Measurements from ENCODE around the genes C16orf89 and METTL22.

DNA sequence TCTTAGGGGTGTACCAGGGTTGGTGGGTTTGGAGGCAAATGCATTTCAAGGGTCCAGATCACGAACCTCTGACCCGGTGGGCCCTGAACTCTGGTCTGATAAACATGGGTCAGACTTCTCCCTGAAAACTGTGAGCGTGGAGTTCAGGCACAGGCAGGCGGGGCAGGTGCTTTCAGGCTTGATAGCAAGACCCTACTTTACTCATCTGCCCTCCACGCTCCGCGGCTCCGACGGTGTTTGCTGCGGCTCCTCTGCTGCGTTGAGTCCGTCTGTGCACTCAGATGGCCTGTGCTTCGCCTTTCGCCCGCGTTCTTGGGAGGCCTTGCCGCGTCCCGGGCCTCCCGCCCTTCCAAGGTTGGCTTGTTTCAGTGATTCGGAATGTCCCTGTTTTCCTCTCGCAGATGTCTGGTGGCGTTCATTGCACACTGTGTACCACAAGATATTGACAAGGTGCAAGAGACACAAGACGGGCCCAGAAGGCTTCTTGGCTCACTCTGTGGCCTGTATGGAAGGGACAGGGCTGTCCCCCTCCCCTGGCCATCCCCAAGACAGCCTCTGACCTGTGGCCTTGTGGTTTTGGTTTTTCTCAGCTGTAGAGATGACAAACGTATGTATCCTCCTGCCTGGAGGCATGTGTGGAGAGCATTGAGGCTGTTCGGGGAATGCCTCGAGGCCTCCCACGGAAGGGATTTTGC is 15.2 kb downstream of the MGRN1 start:
- PRO-cap: no peak

DNA sequence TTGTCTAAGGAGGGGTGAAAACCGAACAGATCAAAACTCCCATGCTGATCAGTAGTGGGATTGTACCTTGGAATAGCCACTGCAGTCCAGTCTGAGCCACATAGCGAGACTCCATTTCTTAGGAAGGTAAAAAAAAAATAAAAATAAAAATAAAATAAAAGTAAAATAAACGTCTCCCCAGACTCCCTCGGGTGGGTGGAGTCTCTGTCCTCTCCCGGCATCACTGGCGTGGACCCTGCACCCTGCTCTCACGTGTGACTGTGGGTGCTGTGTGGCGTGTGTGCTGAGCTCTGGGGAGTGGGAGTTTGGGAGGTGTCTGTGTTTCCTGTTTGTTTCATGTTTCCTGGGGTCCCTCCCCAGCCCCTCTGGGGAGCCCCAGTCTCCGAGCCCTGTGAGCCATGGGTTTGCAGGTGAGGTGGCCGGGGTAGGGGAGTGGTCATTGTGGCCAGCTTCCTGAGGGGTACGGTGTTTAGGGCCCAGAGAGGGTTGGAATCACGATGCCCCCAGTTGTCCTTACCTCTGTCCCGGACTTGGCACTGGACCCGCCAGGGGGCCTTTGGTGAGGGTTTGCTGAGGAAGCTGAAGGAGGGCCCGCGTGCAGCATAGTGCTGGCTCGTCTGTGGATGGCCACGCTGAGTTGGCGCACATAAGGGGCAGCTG is 34.2 kb upstream of the NUDT16L1 start:
- PRO-cap: no peak

DNA sequence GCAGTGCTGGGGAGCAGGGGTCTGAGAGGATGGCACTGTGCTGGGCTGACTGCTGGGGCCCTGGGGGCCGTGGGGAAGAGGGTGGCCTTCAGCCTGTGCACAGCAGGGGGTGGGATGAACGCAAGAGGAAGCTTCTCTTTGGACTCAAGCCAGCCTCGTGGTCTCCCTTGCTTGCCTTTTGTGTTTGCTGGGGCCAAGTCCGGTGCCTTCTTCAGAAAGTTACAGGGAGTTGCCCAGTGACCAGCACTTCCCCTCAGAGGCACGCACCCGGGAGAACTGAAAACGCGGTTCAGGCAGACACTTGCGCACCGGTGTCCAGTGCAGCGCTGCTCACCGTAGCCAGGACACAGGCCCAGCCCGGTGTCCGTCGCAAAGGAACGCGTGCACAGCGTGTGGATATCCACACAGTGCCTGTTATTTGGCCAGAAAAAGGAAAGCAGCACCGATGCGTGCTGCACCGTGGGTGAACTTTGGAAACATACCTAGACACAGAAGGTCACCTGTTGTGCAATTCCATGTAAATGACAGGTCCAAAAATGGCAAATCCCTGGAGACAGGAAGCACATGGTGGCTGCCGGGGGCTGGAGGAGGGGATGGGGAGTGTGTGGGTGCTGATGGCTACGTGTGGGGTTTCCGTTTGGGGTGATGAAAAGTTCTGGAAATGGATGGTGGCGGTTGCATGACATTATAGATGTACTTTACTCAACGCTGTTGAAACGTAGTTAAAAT is 29.4 kb upstream of the NUDT16L1 start:
- PRO-cap: no peak

- PRO-cap: no peak
Measured at GRCh38 chr16:4713115-4713647, 19.8 kb downstream of the NUDT16L1 start.

DNA sequence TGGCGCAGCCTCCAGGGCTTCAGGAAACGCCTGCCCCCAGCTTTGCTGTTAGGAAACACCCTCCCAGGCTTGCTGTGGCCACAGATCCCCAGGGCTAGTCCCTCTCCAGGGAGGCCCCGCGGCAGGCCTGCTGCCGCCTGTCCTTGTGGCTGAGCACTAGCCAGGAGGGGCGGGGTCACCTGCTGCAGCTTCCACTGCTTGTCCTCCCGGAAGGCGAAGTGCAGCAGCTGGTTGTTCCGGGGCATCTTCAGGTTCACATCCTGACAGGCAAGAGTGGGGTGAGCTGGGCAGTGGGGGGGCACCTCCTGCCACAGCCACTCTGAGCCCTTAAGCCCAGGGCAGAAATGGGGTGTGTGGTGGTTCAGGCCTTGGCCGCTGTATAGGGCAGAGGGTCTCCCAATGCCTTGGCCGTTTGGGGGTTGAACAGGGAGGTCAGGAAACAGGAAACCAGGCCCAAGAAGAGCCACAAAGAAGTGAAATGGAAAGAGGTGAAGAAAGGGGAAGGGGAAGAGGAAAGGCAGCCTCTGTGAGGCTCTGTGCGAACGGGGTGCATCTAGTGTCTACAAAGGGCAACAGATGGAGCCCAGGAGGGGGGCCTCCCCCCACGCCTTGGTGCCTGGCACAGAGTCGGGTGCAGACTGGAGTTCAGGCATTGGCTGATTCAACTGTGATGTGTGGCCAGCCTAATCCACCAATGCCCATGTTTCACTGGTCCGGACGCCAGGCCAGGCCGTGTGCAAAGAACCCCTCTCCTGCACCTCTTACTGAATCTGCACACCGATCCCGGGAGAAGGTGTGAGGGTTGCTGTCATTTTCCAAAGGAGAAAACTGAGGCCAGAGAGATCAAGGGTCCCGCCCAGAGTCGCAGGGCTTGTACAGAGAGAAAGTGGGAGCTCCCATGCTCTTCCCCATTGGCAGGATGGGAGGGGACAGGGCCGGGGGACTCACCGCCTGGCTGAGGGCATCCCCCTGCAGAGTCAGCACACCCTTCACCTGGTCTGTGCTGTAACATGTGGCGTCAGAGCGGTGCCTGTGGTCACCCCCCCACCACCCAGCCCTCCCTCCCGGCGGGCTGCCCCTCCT is 1.8 kb downstream of the ROGDI start:
- PRO-cap: no peak

DNA sequence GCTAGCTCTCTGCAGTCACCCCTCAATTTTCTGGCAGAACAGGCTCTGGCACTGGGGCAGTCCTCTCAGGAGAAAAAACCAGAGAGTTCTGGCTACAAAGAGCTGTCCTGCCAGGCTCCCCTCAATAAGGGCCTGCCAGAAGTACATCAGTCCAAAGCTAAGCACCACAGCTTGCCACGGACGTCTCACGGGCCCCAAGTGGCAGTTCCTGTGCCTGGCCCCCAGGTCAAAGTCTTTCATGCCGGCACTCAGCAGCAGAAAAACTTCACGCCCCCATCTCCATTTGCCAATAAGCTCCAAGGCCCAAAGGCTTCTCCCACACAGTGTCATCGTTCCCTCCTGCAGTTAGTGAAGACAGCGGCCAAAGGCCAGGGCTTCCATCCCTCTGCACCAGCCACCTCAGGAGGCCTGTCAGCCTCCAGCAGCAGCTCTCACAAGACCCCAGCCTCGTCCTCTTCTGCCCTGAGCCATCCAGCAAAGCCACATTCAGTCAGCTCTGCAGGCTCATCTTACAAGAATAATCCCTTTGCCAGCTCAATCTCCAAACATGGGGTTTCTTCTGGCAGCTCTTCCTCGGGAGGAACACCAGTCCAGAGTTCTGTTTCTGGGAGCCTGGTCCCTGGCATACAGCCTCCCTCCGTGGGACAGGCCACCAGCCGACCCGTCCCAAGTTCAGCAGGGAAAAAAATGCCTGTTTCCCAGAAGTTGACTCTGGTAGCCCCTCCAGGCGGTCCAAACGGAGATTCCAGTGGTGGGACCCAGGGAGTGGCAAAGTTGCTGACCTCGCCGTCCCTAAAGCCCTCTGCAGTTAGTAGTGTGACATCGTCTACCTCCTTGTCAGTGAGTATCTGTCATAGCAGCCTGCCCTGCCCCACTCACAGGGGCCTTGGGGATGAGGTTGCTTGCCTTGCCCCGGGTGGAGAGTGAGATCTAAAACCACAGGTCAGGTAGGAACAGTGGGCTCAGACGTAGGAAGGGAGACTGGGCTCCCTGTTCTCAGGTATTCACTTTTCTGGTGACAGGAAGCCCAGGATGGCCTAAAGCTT is 27.6 kb downstream of the UBN1 start:
- PRO-cap: no peak

- PRO-cap: no peak
Measured at GRCh38 chr16:4935028-4935983, 1.6 kb downstream of the PPL start.

DNA sequence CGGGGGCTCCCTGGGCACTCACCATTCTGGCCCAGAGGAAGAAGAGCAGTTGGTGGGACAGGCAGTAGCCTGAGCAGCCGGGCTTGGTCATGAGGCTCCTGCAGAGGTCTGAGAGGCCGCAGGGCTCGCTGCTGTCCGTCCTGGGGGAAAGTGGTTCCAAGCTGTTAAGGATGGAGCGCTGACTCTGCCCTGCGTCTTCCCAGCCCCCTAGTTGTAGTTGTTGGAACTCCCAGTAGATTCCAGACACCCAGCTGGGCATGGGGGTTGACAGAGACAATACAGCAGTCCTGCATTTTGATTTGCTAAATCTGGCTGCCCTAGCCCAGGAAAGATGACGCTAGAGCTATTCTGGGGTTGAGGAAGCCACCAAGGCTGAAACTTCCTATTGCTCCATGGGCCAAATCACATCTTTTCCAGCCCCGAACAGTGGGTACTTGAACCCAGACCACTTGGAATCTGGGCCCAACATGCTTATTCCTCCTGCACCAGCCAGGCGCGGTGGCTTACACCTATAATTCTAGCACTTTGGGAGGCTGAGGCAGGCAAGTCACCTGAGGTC is 7.2 kb downstream of the C16orf89 start:
- PRO-cap: no peak

- PRO-cap: no peak
Measured at GRCh38 chr16:5065782-5066251, at the start of gene C16orf89. Gene C16orf89, minus strand, starts transcription at chr16:5065956.

GRCh38 chr16:5082515-5083309 is 11.1 kb downstream of the ALG1 start:
- PRO-cap: no peak

DNA sequence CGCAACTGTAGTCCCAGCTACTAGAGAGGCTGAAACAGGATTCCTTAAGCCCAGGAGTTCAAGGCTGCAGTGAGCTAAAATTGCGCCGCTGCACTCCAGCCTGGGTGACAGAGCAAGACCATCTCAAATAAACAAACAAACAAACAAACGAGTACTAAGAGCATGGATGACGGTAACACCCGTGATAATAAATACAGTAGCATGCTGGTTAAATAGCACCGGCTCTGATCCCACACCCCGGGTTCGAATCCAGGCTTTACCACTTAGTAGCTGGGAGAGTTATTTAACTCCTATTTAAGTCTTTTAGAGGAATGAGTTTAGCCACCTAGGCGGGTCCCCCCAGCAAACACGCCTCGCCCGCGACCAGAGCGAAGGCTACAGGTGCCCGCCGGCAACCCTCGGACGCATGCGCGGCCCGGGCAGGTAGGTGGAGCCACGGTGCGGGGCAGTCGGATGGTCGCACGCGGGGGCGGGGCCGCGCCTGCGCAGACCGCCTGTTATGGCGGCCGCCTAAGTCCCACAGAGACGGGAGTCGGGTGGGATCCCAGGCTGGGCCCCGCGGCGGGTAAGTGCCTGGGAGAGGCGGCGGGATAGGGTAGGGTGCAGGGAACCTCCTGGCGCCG is at the start of gene METTL22:
Gene METTL22, plus strand, starts transcription at position 488 of the 623 bp plus-strand sequence.
- PRO-cap: unidirectional peak, plus-strand start at position 513 of the sequence

GRCh38 chr16:8626282-8626528 is 4.7 kb downstream of the METTL22 start:
- PRO-cap: no peak

GRCh38 chr16:8798012-8798657 is 496 bp downstream of the PMM2 start:
- PRO-cap: no peak

GRCh38 chr16:8806116-8807252 is 8.8 kb downstream of the PMM2 start:
- PRO-cap: no peak

DNA sequence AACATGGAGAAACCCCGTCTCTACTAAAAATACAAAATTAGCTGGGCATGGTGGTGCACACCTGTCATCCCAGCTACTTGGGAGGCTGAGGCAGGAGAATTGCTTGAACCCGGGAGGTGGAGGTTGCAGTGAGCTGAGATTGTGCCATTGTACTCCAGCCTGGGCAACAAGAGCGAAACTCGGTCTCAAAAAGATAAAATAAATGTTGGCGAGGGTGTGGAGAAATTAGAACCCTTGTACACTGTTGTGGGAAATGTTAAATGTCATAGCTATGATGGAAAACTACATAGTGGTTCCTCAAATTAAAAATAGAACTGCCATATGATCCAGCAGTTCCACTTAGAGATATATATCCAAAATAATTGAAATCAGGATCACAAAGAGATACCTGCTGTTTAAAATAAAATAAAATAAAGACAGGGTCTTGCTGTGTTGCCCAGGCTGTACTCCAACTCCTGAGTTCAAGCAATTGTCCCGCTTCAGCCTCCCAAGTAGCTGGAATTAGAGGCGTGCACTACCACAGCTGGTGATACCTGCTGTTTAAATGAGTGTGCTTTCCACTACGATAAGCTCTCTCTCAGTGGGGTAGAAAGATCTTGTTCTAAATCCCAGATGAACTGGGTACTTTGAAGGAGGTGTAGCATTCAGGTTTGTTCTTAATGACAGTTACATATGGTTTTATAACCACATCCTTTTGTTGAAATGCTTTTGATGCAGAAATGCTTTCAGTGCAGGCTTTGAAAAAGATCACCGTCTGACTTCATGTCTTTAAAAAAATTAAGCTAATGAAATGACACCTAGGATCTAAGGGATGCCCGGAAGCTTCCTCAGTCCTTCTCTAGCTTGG is 19.1 kb downstream of the PMM2 start:
- PRO-cap: no peak

DNA sequence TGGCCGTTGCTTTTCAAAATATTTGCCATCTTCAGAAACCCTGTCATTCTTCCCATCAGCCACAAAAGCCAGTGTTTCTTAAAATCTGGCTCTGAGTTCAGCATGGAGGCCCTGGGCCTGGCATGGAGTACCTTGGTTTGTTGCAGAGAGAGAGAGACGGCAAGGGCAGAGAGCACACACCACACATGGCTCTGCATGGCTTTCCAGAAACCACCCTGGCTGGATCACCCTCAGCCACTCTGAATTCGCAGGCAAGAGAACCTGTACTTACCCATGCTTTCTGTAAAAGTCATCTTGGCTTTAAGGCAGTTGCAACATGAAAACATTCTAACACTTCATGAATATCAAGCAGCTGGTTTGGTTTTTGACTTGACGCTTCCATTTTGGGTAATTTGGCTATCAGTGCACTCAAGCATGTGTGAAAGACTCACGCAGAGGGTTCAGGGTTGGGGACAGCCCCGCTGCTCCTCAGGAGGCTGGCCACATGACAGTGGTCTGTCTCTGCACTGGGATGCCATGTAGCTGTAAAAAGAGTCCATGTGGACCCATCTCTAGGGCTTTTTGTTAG is 21.2 kb downstream of the PMM2 start:
- PRO-cap: no peak

DNA sequence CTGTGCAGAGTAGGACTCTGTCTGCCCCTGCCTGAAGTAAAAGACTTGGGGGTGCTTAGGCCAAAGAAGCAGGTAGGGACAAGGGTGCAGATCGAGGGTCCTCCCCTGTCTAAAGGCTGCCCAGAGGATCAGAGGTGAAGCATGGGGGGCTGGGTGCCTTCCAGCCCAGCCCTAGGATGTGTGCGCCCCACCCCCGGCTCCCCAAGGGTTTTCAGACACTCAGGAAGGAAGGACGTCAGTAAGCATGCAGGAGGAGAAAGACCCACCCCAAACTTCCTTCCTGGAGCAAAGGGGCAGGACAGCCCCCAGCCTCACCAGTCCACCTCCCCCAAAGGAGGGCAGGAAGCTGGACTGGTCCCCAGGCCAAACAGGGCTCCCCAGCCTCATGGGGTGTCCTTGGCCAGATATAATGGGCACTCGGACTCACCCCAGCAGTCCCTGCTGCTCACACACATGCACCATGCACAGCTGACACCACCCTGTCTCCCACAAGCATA is 12.1 kb downstream of the CARHSP1 start:
- PRO-cap: no peak

DNA sequence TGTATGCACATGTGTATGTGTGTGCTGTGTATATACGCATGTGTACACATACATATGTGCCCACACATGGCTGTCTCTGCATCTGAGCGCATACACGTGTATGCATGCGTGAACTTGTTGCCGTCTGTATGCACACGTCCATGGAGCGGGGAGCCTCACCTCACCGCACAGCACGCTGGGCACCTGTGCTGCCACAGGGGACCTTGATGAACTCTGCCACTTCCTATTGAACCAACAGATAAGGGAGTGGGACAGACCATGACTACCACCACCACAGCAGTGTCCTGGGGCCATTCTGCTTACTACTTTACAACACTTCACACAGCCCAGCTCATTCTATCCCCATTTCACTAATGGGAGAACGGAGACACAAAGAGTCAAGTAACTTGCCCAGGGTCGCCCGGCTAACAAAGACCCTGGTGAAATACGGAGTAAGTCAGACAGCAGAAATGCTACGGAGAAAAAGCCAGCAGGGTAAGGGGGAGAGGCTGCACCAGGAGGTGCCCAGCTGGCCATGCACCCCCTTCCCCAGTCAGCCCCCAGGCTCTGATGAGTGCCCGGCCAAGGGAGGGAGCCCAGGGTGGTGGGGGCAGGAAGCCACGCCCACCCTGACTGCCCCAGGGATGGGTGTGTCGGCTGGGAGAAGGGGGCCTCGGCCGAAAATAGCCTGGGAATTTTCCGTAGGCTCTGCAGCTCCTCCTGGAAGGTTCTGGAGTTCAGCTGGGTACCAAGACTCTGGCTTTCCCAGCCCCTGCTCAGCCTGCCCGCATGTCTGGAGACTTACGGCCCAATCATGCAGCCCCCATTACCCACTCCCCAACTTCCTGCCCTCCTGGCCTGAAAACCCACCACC is 4.4 kb downstream of the CARHSP1 start:
- PRO-cap: no peak

DNA sequence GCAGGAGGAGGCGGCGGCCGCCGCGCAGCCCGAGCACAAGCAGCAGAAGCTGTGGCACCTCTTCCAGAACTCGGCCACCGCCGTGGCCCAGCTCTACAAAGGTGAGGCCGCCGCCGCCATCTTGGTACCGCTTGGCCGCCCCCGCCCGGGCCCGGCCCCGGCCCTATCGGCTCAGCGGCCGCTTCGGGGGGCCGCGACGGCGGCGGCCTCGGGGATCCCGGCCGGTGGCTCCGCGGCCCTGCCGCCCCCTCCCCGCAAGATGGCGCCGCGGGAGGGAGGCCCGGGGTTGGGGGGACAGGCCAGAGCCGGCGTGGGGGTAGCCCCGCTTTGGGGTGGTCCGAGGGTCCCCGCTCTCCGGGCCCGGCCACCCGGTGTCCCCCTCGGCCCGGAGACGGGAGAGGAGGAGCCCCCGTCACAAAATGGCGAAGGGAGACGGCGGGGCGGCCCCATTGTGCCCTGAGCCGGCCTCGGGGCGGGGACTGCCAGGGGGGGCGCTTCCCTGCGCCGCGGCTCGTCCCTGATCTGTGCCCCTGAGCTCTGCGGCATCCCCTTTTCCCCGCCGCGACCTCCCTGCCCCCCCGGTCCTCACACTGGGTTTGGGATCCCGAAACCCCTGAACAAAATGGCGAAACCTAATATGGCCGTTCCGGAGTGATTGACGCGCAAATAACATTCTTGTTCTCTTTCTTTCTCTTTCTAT is 876 bp downstream of the HAPSTR1 start:
- PRO-cap: no peak

- PRO-cap: no peak
Measured at GRCh38 chr16:9111695-9113162, 20.8 kb downstream of the HAPSTR1 start.

All from aorta (tissue), 1 donor.